Endodermal cell (in vitro differentiated cells): ENCODE measurements around a stretch of chr10.

DNA sequence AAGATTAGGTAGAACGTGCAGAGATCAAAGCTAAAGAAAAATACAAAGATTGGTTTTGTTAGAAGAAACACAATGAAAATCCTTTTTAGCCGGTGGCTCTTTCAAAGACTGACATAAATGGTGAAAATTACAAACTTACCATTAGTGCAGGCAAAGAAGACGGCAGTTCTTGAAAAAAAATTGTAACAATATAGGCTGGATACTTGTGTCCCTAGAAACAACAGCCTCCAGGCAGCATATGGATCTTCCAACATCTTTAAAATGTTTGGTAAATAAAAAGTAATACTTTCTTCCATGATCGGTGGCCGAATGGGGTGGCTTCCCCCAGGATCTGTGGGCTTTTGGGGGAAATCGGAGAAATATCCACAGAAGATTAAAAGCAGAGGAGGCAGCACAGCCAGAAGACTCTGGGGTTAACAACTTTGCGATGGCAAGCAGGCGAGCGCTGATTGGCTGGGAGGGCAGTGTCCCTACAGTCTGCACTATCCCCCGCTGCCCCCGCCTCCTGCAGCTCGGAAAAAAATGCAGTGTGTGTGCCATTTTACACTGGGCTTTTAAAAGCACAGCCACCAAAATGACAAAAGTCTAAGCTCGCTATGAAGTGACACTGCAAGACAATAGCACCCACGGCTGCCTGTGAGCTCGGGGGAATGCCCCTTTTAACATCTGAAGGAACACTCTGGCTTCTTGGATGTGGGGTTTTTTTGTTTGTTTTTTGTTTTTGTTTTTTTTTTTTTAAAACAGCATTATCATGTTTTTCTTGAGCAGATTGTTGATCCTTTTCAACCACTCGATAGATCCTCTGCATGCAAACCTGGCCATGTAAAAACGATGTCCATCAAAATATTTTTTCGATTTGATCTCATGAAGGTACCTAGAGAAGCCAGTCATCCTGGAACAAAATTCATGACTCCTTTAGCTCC lies 31.7 kb upstream of the EPC1 start:
- PRO-cap: bidirectional peak, plus-strand start at position 540 of the sequence, minus-strand start at position 415 of the sequence

DNA sequence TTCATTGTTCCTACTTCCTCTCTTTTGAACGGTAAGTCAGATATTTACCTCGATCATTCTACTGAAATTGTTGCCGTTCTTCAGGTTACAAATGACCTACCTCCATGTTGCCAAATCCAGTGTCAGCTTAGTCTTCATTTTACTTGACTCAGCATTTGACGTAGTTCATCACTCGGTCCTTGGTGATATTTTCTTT lies 1.1 kb downstream of the CCDC7 start:
- PRO-cap: no peak

DNA sequence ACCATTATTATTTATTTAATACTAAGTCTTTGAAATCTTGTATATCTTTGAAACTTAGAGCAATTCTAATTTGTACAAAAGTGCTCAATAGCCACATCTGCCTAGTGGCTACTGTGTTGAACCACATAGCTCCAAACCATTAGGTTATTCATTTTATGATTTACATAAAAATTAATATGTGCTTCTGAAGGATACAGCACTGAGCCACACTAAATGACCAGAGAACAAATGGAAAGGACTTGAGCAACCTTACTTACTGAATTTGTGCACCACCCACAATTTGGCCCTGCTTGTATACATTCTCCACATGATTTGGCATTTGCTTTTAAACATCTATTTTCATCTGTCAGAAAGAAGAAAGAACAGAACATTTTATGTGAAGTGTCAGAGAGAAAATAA lies 25.8 kb downstream of the ITGB1 start:
- PRO-cap: no peak

GRCh38 chr10:32944002-32944424 lies 14.0 kb downstream of the ITGB1 start:
- PRO-cap: no peak

DNA sequence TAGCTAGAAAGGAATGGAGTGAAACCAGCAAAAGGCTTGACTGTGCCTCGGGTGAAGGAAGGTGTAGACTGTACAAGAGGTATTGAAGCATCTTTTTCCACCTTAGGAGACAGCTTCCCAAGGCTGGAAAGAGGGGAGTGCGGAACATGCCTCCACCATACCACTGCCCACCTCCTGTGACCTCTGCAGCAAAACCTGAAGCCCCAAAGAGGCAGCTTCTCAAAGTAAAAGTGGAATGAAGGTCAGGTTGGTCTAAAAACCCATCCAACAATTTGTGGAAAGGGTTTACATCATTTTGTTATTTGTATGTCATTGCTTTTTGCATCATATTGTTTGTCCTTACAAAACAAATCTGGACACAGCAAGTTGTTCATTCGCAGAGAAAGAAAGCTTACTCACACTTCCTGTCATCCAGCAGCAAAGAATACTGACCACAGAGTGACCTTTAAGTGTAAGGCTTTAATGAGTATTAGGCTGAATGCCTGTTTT lies 27.5 kb upstream of the ITGB1 start:
- PRO-cap: no peak

GRCh38 chr10:33117644-33118278 lies 159.7 kb upstream of the ITGB1 start:
- PRO-cap: no peak

DNA sequence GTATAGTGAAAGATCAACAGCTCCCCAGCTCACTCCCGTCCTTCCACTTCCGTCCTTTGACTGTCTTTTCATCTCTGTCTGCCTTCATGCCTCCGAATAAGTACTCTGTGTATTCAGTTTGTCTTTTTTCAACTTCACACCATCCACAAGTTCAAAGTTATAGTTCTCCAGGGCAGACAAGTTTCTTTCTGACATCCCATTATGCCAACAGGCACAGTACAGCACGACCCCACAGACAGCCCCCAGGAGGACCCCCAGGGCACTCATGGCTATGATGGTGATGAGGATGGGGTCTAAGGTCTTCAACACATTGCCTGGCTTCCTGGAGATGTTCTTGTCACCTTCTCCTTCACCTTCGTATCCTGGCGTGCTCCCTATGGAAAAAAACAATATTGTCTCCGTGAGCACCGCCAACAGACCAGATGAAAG lies 154.5 kb downstream of the NRP1 start:
- PRO-cap: no peak

DNA sequence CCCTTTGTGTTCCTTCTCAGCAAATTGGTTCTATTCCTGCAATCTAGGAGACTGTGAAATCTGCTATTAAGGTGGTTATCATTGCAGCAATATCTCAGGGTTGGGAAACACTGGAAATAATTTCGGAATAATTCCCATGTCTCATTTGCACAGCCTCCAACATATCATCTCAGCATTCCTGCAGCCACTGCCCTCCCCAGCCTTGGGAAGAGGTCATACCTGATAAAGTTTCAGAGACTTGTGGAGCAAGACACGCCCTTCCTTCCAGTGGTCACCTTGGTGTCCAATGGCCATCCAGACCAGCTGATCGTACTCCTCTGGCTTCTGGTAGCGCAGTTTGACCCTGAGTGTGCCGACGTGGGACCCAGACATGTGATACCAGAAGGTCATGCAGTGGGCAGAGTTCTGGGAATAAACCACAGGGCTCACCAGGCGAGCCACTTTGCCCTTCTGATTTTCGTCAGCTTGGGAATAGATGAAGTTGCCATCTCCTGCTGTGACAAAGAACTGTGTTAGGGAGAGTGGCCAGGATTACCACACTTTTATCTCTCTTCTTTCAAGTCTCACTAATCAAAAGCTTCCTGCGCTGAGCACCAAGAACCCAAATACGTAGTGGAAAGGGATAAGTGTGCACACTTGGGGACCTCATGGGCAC lies 148.3 kb downstream of the NRP1 start:
- PRO-cap: no peak

DNA sequence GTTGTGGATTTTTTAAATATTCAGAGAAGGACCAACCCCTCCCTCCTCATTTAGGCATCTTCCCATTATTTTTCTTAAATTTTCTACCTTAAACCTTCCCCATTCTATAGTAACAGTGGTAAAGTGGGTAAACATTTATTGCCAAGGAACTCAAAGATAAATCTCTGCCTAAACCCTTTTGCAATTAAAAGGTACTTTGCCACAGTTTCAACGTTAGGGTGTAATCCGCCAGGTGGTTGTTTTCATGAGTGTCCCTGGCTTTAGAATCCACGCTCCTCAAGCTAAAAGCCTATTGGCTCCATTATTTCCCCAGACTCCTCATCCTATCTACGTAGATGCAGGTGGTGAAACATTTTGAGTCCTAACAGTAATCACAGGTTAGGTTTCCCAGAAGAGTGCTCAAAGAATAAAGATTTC lies 60.5 kb downstream of the NRP1 start:
- PRO-cap: no peak

- PRO-cap: no peak
Observed at GRCh38 chr10:33291130-33291650, 43.3 kb downstream of the NRP1 start.

DNA sequence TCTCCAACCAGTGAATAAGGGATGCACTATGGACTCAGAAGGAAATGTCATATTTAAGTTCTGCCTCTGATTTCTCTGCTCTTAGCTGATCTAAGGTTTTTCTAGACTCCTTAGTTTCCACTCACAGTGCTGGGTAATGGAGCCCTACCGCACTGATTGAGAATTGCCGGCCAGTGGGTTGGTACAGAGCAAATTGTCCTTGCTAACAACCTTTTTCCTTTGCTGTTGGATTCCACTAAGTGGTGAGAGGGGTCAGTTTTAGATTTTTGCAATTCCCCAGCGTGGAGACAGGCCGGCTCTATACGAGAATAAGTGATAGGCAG lies 2.8 kb upstream of the NRP1 start:
- PRO-cap: no peak

GRCh38 chr10:34643151-34643481 lies 172.0 kb downstream of the PARD3 start:
- PRO-cap: no peak

GRCh38 chr10:34810992-34811782 lies 3.9 kb downstream of the PARD3 start:
- PRO-cap: no peak

DNA sequence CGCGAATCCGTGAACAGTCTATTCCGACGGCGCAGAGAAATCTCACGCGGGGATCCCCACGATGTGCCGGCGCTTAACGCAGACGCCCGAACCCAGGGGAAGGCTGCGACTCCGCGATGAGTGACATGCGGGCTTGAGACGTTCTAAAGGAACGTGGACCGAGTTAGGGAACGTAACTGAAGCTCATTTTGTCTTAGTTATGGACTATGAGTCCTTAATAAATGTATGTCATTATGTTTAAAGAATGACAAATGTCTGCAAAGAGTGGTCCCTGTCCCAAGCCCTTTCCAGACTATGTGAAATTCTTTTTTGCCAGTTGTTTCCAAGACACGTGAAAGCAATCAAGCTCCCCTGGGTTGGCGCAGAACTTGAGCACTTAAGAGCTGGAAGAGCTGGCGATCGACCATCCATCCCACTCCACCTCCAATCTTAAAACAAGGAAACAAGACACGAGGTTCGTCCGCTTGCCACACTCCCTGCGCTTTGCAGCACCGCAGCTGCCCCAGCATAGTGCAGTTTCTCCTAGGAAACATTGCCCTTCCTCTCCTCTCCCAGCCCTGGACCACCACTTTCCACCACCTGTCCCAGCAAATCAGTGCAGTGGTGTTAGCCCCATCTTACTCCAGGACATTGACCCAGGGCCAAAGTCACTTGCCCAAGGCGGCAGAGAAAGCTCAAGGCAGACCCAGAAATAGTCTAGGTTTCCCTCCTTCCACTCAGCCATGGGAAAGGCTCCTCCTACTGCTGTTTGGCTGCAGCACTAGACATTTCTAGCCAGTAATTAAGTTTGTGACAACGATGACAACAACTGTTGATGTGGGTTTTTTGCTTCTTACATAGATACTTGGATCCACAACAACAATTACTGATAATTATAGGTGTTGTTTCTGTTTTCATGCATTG lies 1.3 kb upstream of the PARD3 start:
- PRO-cap: no peak

- PRO-cap: no peak
Observed at GRCh38 chr10:34973562-34974268, 116.4 kb downstream of the CUL2 start.

DNA sequence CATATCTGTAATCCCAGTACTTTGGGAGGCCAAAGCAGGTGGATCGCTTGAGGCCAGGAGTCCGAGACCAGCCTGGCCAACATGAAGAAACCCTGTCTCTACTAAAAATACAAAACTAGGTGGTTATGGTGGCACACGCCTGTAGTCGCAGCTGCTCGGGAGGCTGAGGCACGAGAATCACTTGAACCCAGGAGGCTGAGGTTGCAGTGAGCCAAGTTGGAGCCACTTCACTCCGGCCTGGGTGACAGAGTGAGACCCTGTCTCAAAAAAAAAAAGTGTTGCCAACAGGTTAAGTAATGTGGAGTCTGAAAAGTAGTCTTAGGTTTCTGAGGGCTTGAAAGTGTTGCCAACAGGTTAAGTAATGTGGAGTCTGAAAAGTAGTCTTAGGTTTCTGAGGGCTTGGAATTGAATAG lies 23.9 kb downstream of the CREM start:
- PRO-cap: no peak

DNA sequence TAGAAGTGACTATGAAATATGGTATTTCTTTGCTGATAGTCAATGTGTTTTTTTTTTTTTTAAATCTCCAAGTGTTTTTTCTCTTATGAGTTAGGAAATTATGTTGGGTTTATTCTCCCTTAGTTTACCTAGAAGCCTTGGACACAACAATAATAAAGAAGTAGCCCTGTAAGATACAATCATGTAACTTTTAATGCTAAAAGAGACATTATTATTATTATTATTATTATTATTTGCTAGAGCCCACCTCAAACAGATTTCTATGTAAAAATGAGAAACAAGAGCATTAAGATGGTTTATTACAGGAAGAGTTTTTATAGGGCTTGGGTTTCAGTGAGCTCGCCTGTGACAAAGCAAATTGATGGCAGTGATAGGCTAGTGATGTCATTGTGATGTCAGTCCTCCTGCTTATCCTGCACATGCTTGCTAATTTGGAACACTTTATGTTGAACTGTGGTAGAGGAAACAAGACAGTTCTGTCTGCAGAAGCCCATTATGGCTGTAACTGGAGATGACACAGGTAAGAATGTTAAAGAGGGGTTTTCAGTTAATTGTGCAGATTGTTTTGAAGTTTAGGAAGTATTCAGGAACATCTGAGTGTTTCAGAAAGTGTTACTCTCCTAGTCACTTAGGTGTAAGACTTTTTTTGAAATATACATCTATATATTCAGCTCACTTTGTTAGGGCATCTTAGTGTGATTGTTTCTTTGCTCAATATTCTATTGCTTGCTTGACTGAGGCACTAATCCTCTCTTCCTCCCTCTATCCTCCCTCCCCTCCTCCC lies 68.2 kb downstream of the CREM start:
- PRO-cap: no peak

DNA sequence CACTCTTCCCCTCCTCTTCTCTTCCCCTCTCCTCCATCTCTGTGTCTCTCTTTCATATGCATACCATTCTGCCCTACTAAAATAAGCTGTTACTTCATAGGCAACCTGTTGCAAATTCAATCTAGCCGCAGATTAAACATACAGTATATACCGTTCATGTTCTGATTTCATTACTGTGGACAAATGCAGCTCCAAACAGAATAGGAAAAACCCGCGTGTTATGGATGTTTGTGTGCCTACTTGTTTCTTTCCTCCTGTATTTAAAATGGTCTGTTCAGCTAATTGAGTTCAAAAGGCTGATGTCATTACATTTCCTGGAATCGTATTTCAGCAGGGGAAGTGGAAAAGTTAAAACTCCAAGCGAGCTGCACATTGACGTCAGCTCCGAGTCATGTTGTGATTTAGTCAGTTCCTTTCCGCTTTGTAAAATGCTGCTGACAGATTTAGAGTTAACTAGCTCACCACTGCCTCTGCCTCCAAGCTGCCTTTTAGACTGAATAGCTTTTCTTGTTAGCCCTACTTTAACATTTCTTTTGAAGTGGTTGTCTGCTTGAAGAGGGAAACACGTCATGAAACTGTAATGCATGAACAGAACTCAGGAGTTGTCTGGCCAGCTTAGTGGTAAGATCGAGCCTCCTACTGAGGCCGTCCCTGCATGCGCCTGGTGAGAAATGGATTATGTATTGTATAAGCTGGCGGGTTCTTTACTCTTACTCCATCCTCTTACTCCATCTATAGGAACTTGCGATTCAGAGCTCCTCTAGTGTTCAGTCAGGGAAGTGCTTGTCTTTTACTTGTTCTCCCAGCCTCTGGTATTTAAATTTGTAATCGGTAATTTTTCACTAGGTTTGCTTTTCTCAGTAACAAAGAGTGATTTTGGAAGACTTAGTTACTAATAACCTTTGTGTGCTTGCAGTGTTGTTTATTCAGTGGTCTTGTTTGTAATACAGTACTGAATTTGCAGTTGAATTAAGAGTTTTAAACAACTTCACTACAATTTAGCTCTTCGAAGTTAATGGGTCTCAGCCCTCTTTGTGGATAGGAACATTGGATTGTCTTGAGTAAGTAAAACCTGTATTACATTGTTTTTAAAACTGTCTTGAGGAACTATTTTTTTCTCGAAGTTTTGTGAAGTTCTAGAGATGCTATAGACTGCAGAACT lies 69.2 kb downstream of the CREM start:
- PRO-cap: unidirectional peak, minus-strand start at position 495 of the sequence; unidirectional peak, minus-strand start at position 672 of the sequence

DNA sequence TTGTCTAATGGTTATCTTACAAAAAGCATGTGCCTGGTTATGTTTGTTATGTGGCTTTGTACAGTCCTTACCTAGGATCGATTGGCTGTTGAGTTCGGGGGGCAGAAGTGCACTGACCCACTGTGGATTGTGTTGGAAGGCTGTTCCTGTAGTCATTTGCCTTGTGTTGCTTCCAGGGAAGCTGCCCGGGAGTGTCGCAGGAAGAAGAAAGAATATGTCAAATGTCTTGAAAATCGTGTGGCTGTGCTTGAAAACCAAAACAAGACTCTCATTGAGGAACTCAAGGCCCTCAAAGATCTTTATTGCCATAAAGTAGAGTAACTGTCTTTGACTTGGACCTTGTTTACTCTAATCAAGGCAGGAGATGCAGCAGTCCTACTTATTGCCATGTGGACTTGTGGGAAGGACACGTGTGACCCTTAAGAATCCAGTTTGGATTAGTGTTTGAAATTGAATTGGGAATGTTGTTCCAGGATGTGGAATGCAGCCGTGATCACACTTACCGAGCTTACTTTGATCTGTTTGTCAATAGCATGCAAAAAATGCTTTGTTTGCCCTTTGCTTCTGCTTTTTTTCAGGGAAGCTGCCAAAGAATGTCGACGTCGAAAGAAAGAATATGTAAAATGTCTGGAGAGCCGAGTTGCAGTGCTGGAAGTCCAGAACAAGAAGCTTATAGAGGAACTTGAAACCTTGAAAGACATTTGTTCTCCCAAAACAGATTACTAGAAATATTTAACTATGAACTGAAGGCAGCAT lies 84.6 kb downstream of the CREM start:
- PRO-cap: bidirectional peak, plus-strand start at position 617 of the sequence, minus-strand start at position 439 of the sequence

DNA sequence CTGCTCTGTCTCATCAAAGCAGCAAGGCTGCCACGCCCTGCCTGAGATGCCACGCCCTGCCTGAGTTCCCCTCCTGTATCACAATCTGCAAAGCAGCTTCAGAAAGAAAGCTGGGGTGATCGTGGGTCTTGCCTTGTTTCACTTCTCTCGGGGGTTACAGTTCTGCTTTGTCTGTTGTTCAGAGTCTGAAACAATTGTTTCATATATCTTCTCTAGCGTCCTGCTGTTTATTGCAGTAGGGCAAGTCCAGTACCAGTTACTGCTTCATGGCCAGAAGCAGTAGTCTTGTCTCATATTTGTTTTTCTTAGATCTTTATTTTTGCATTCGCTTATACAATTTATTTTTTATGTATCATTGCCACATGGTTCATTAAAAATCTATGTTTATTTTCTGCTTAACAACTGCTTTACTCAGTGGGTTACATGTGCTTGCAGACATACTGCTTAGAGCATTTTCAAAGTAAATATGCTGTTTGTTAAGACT lies 36.0 kb upstream of the CCNY start:
- PRO-cap: no peak